Cardiac atrium fibroblast (primary cell): ENCODE data around the gene SLC35F4.

DNA sequence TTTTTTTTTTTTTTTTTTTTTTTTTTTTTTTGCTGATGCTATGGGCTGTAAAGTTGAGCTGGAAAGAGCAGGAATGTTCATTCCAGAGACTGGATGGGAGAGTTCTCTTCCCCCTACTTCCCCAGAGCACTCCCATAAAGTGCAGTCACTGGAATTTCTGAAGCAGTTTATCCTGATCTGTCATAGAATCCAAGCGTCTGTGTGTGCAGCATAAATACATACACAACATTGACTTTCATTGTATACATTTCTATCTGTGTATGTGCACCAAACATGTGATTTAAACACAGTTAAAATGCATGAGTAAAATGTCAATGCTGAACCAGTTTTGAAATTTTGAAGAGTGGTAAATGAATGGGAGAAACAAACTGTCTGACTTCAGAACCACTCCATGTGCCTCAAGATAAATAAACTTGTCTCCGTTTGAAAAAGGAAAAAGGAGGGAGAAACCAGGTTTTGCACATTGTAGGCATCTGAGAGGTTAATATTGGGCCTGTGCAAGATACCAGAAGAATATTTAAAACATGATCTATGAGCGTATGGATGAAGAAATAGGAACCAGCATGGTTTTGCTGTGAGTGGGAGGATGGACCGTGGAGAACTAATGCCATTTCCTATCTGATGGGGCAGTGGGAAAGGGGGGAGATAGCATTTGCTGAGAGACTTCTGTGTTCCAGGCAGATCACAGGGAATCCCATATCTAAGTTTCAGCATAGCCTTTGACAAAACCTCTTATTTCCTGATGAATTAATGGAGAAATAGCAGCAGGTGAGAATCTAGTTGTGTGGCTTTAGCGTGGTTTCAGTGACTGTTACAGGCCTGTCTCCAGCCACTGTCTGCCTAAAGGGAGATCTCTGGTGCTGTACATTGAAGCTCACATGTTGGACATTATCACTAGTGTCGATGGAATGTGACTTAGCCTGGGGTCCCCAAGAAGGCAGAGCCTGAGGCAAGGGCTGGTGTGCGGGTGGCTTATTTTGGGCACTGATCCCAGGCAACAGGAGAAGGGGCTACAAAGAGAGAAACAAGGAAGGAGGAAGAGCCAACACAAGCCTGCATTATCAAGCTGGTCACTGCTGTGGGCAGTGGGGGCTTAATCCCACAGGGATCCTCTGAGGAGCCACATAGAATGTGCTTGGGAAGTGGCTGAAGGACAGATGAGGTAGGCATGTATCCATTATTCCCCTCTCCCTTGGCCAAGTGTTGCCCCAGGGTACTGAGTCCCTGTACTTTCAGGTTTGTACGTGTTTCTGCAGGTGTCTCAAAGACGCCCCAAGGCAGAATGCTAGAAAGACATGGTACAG lies 9.5 kb downstream of the SAMD4A start:
- RAMPAGE, long total RNA: no peak

- RAMPAGE, long total RNA: no peak
Observed at GRCh38 chr14:54653626-54654561, 87.0 kb downstream of the SAMD4A start.

- RAMPAGE, long total RNA: no peak
Observed at GRCh38 chr14:54772667-54772948, 130.0 kb downstream of the GCH1 start.

DNA sequence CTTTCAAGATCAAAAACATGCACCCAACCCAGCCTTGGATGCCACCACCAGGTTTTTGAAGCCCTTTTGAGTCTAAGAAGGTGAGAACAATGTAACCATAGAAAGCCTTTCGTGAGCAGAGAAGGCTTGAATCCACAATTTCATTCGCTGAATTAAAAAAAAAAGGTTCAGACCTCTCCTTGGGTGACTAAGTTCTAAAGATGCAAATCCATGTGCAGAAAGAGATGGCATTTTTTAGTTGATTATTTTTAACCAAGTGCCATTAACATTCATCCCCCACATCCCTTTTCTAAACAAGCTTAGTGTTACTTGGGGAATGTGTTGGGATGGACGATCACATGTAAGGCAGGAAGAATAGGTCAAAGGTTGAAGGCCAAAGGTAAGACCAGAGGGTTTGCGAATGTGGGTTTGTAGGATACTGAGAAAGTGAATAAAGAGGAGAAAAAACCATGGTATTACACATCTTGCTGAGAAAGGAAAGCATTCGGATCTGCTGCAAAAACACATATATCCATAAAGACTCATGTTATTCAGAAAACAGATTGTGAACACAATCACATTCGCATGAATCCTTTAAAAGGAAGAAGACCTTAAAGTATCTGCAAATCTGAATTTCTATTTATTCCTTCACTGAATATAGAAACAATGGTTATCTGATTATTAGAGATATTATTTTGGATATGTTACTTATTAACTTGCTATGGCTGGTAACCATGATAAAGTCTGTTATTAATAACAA lies 111.6 kb downstream of the GCH1 start:
- RAMPAGE, long total RNA: no peak

DNA sequence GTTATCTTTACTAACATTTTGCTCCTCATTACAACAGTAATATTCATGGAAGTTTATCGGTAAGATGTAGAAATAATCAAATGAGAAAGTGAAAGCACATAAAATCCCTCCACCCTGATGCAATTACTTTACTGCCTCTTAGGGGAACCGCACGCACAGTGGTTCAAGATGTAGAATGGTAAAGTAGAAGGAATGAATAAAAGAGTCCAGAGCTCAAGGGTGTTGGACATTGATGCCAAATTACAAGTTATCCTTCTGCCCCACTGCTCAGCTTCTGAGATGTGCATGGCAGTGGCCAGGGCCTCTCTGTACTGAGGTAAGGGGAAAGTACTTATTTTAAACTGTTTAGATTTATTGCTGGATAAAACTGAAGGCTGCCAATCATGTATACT lies 20.6 kb downstream of the GCH1 start:
- RAMPAGE, long total RNA: no peak

DNA sequence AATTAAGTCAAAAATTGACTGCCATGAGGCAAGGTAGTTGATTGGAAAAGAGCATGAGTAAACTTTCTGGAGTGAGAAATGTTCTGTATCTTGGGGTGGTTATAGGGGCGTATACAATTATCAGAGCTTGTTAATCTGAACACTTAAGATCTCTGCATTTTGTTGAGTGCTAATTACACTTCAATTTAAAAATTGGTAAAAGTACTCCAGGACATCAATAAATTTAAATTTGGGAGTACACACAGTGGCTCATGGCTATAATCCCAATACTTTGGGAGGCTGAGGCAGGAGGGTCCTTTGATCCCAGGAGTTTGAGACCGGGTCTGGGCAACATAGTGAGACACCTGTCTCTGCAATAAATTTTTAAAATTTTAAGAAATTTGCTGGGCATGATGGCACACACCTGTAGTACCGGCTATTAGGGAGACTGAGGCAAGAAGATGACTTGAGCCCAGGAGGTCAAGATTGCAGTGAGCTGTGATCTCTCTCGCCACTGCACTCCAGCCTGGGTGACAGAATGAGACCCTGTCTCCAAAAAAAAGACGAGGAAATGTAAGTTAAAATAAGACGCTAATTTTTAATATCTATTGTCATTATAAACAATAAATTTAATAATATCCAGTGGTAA lies 9.3 kb downstream of the MAPK1IP1L start:
- RAMPAGE, long total RNA: no peak

DNA sequence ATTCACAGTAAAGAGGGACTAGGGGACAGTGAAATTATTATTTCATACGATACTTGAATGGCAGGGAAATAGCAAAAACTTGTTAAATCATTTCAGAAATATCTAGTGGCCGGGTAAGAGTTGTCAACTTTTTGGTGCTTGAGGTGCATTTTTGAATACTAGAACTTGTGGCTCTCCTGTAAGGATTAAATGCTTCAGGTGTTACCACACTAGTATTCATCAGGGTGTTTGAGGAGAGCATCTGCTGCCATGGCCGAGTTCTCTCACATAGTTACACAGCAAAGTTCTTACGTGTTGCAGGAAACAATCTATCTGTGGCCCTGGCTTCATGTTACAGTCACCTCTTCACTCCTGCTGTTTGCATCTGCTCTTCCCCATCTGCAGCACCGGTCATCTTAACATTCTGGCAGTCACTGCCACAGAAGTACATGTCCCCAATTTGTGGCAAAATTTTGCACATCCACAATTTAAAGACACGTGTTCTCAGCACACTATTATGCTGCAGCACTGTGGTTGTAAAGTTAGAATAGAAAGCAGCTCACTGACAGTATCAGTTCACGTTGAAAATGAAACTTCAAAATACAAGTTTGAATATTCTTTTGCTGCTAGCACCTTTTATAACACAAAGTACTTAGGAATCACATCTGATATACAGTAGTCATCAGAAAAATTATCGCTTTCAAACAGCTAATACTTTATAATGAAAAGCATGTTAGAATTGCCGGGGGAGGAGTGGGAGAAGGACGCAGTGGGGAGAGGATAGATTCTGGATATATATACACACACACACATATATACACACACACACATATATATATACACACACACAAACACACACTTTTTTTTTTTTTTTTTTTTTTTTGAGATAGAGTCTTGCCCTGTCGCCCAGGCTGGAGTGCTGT lies 23.3 kb downstream of the MAPK1IP1L start:
- RAMPAGE, long total RNA: no peak

- RAMPAGE, long total RNA: no peak
Observed at GRCh38 chr14:55077025-55077606, 25.7 kb downstream of the MAPK1IP1L start.

- RAMPAGE, long total RNA: no peak
Observed at GRCh38 chr14:55077607-55078160, 26.2 kb downstream of the MAPK1IP1L start.

GRCh38 chr14:55103657-55104600 lies 25.1 kb upstream of the LGALS3 start:
- RAMPAGE, long total RNA: no peak

DNA sequence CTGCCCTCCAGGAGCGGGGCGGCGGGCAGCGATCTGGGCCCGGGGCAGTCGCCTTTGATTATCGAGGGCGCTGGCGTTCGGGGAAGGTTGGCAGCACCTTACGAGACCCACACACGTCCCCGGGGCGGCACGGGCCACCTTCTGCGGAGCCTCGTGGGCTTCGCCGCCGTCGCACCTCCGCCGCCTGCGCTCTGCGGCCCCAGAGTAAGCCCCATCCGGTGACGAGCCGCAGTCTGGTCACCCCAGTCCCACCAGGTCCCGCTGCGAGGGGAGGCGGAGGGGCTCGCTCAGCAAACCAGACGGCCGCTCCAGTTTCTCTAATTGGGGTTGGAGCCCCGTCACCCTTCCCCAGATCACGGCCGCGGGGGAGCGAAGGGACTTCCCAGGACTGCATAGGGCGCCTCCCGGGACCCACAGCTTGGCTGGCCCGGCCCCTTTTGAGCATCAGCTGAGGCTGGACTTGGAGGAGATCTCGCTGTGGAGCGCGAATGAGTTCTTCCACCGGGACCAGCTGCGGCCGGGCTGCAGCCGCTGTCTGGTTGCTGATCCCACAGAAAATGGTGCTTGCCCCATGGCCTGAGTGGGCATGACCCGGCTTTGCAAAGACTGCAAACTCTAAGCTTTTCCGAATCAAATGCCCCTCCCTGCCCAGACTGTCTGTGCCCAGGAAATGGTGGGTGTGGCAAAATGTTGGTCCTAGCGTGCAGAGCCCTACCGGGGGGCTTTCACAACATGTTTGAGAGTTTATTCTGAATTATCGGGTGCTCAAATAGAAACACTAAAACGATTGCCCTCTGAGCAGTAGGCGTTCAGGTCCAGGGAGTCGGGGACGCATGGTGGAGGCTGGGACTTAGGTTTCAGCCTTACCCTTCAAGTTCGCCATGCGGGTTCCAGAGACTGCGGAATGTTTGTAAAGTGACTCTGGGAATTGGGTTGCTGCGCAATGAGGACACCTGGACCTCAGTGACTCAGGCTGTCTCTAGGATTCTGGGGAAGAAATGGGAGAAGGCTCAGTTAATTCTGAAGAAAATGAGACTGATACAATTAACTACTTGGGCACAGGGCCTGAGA lies 727 bp downstream of the LGALS3 start:
- RAMPAGE, long total RNA: no peak

DNA sequence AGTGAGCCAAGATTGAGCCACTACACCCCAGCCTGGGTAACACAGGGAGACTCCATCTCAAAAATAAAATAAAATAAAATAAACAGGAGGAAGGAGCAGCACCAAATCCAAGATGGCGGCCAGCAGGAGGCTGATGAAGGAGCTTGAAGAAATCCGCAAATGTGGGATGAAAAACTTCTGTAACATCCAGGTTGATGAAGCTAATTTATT lies 37.6 kb upstream of the DLGAP5 start:
- RAMPAGE, long total RNA: no peak

DNA sequence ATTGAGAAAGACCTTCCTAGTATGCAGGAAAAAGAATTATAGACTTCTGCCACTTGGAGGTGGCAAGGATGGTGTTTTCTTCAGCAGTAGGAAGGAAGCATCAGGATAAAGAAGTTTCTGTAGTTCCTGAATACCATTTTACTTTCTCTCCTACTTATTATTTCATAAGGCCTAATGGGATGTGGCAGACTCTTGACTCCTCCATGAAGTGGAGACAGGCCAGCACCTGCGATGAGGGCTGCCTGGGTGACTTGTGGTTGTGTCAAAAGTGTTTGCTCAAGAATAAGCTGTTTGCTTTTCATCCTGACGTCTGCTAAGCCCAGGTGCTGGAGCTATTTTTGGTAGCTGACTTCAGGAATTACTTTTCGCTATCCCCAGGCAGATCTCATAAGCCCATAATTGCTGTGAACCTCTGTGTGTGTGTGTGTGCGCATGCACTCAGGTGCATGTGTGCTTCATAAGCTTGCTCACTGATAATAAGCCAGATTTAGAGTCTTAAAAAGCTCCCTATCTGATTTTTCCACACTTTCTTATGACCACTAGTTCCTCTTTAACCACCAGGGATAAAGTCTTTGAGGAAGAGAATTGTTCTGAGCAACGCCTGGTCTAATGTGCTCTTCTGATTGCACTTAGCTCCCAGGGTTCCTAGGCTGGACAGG lies 126.0 kb downstream of the KTN1 start:
- RAMPAGE, long total RNA: no peak

DNA sequence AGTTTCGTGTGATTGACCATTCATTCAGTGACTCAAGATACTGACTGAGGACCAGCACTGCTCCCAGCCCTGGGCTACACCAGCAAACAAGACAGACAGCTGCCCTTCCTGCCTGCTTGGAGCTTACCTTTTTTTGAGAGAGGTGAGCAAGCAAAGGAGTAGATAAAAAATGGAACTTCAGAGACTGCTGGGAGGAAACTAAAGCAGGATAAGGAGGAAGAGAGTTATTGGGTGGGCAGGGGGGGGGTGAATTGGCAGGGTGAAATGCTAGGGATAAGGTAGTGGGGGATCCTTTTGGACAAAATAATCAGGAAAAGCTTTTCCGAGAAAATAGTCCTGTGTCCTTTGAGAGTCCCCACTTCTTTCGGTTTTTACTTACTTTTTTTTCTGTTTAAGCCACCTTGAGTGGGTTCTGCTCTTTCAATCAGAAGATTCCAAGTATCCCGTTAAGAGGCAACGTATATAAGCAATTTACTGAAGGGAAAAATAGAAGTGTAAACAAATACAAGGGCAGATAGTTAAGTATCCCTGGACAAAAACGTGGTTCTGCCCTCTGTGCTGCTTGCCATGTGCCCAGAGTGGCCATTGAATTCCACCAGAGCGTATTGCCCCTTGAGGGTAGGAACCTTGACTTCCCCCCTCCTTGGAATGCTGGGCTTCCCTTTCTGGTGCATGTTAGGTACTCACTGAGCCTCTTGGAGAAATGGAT lies 7.1 kb downstream of the PELI2 start:
- RAMPAGE, long total RNA: no peak

DNA sequence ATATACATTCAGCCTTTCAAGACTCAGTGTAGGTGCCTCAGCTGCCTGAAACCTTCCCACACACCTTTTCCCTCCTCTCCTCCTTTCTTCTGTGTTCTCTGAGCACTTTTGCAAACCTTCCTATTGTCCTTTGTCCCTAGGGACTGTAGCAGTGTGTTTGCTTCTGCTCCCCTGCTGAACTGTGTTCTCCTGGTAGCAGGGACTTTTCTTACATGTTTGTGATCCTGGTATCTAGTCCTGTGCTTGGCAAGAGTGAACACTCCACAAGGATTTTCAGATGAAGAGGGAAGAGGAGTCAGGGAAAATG lies 30.3 kb downstream of the PELI2 start:
- RAMPAGE, long total RNA: no peak

DNA sequence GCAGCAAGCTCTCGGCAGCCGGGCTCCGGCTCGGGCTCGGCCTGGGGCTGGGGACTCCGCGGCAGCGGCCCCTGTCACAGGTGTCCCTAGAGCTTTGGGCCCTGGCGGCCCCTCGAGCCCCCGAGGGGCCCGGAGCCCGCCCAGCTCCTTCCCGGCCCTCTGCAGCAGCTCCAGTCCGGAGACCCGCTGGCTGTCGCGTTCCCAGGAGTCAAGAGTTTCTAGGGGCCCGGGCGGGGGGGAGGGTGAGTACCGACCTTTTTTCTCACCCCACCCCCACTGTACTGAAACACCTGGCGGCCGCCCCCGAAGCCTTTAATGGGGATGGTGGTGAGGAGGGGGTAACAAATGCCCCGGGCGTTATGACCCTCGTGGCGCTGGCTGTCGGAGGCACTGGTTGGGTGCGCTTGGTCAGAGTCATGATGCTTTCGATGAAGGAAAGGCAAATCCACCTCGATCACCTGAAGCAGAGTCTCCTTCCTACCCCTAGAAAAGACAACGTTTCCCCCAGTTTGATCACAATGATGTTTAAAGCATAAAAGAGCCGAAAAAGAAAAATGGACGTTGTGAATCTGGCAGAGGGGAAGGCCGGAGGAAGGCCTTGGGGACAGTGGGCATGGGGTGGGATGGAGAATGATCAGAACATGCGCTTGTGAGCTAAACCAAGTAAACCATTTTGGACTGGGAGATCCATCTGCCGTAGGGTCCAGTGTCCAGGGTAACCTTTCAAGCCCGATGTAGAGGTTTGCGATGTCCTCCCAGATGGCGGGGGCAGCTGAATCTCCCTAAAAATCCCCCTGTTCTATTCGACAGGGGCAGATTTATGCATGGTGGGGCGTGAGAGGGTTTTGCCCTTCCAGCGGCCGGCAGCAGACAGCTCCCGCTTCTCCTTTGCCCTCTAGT lies 2.0 kb upstream of the OTX2 start:
- RAMPAGE, long total RNA: no peak

- RAMPAGE, long total RNA: no peak
Observed at GRCh38 chr14:57364984-57365906, 25.1 kb upstream of the NAA30 start.

- RAMPAGE, long total RNA: no peak
Observed at GRCh38 chr14:57865385-57866271, at the start of gene SLC35F4. Gene SLC35F4 (minus strand): TSS chr14:57866092.

DNA sequence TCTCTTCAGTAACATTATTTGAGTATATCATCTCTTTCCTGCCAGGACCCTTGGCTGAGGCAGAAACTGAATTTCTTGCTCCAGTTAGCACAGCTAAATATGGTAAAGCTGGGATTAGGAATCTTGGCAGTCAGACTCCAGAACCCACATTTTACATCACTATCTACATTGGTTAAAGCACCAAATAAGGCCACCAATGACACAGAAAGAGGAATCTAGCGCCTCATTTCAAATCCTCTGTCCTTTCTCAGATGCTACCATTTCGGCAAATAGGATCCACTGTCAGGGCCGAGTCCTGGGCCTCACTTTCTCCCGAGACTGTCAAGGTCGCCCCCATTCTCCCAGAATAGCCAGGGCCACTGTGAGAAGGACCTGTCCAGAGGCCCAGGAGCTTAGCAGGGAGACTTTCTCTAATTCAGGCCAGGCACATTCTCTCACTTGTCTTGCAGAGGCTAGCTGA lies 122.1 kb upstream of the SLC35F4 start:
- RAMPAGE, long total RNA: no peak

GRCh38 chr14:58151063-58151915 lies 724 bp downstream of the ARMH4 start:
- RAMPAGE, long total RNA: no peak